ENCODE measurements around the gene BAZ2B.

GRCh38 chr2:157515266-157515860, 71.5 kb upstream of the CYTIP start:
- PRO-cap, 2 experiments: no peak in any of the 2 experiments

GRCh38 chr2:157741722-157742485, 113.2 kb upstream of the ACVR1C start:
- PRO-cap, 2 experiments: no peak in any of the 2 experiments

- PRO-cap, 2 experiments: no peak in any of the 2 experiments
These were observed 50.3 kb downstream of the ACVR1 start for GRCh38 chr2:157825776-157826230.

DNA sequence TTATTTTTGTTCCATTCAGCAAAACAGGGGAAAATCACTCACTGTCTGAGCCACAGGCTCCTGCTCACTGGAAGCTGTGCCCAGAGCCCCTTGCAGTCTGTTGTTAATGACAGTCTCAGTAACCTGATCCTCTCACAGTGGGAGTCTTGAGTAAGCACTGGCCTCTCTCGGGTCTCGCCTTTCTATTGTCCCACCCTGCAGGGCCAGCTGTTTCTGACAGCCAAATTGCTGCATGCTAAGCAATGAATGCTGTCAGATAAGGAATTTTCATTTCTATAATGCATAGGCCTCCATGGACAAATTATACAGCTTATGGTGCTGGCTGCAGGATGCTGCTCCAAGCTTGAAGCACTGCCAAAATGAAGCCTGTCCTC, 37.1 kb downstream of the ACVR1 start:
- PRO-cap, 2 experiments: no peak in any of the 2 experiments

DNA sequence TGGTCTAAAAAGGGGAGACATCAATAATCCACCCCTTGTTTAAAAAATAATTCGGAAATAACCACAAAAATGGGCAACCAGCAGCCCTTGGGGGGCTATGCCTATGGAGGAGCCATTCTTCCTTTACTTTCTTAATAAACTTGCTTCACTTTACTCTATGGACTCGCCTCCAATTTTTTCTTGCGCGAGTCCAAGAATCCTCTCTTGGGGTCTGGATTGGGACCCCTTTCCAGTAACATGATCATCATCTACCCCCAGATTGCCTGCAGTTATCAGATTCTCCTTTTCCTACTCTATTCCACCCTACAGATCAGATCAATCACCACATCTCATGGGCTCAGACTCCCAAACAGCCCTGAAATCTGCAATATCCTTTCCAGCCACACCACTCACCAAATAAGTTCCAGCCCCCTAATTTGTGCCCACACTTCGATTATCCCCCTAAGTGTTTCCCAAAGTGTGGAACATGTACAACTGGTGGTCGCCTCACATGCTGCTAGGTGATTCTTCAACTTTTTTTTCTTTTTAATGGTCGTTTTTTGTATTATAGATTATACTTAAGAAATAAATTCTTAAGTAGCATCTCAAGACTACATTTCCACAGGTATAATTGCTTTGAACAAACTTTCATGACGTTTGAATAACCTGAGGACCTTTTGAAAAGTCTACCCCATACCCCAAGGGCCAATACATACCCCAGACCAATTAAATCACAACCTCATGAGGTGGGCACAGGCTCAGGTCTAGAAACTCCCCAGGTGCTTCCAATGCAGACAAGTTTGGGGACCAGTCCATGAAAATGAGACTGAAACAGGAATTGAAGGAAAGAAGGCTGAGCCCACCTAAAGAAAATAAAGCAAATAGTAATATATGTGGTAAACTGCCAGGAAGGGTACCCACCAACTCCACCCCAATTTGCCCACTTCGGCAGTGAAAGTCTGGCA, 16.5 kb downstream of the ACVR1 start:
- PRO-cap, 2 experiments: no peak in any of the 2 experiments

- PRO-cap, 2 experiments: no peak in any of the 2 experiments
These were observed 23.1 kb upstream of the ACVR1 start for GRCh38 chr2:157899015-157899818.

DNA sequence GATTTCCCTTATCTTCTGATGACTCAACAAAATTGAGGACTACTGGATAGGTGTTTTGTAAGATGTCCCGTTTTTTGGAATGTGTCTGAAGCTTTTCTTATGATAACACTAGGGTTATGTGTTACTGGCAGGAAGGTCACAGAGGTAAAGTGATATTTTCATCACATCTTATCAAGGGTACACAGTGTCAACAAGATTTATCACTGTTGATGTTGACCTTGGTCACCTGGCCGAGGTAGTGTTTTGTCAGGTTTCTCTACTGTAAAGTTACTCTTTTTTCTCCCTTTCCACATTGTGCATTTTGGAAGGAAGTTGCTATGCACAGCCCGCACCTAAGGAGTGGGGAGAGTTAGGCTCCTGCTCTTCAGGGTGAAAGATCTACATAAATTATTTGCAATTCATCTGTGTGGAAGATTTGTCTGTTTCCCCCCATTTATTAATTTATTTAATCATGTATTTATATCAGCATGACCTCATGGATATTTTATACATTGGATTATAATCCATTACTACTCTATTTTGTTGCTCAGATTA, 44.7 kb upstream of the UPP2 start:
- PRO-cap, 2 experiments: no peak in any of the 2 experiments

DNA sequence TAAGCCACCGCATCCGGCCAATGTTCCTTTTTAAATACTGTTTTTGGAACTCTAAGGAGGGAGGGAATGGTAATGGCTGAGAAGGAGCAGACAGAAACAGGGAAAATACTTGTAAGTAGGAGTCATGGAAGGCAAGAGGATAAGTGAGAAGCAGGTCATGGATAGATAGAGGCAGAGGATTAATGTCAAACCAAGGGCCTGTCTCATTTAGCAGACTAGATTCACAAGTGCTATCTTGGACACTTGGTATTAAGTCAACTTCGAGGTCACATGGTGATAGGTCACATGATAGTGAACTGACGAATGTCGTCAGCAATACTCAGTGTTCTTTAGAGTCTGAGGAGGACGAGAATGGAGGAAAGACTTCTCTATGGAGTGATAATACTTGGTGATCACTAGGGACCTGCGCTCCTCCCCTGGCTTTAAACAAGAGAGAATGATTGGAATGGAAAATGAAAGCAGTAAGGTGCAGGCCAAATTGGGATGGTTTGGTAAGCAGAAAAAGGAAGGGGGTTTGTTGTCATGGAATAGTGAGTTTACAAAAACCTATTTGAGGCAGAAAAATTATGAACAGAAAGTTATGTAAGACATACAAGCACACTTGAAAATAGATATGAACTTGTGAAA, 141.7 kb downstream of the WDSUB1 start:
- PRO-cap, 2 experiments: no peak in any of the 2 experiments

DNA sequence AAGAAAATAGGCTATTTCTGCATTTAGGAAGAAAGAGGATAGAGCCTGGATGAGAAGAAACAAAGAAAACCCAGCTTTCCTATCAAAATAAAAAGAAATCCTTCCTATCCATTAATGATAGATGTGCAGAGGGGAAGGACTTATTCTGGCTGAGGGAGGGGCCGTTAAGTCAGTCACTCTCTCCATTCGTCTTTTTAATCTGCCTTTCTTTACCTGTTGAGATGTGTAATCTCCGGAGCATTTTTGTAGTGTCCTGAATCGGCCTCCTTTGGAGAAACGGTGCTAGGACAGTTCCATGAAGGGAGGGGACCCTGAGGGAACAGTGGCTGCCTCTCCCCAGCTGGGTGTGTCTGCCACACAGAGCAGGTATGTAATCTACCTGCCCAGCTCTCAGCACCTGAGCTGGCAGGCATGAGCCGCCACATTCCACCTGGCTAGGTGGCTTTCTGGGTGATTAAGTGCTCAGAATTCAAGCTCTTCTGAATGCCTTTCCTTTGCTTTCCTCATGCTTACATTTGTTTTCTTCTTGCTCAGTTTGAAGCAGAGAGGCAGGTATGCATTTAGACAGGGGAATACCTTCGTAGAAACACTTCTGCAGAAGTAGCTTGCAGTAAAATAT, 131.2 kb downstream of the WDSUB1 start:
- PRO-cap, 2 experiments: no peak in any of the 2 experiments

GRCh38 chr2:159211536-159212141, 74.9 kb downstream of the WDSUB1 start:
- PRO-cap, 2 experiments: no peak in any of the 2 experiments

DNA sequence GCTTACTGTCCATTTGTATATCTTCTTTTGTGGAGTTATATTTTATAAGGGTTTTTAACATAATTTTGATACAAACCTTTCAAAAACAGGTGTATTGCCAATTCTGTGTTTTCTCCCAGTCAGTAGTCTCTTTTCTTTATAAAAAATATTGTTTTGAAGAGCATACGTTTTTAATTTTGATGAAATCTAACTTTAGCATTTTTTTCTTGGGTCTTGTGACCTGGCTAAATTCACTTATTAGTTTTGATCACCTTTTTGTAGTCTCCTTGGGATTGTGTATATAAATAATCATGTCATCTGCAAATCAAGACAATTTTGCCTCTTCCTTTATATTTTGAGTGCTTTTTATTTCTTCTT, 22.0 kb upstream of the WDSUB1 start:
- PRO-cap, 2 experiments: no peak in any of the 2 experiments

DNA sequence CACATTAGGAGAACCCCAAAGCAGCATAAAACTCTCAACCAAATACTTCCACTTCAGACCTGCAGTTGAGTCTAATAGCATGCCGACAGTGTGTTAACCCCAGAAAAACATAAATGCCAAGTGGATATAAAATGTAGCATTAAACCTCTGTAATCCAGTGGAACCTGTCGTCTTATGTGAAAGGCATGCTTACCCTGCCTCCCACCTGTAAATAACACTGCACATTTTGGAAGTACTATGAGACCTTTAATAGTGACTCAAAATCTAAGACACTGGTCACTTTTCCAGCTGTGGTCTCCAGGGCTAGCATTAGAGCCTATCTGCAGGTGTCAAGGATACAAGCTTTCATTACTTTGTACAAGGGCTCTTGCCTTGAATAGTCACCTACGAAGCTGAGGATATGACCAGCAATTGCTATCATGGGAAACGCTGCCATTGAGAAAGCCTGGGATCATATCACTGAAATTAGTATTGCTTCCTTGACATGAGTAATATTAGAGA, 79.7 kb upstream of the WDSUB1 start:
- PRO-cap, 2 experiments: no peak in any of the 2 experiments

GRCh38 chr2:159385014-159385404, 98.5 kb upstream of the WDSUB1 start:
- PRO-cap, 2 experiments: no peak in any of the 2 experiments

DNA sequence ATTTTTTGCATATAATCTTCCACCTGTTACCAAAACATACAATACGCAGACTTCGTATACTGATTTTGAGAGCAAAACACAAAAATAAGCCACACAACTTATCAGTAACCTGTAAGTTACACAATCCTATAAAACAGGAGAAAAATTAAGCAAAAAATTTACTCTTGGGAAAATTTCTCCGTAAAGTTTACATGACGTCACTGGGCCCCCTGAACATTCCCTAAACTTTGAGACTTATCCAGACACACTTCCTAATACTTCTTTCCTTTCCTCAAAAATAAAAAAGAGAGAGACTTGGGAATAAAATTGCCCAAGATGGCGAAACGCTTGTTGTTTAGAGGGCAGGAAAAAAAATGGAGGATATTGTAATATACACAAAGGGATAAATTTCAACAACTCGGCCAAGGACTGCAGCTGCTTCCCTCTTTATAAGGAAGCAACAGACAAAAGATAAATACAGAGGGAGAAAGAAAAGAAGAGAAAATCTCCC, 1.6 kb downstream of the BAZ2B start:
- PRO-cap, 2 experiments: no peak in any of the 2 experiments

DNA sequence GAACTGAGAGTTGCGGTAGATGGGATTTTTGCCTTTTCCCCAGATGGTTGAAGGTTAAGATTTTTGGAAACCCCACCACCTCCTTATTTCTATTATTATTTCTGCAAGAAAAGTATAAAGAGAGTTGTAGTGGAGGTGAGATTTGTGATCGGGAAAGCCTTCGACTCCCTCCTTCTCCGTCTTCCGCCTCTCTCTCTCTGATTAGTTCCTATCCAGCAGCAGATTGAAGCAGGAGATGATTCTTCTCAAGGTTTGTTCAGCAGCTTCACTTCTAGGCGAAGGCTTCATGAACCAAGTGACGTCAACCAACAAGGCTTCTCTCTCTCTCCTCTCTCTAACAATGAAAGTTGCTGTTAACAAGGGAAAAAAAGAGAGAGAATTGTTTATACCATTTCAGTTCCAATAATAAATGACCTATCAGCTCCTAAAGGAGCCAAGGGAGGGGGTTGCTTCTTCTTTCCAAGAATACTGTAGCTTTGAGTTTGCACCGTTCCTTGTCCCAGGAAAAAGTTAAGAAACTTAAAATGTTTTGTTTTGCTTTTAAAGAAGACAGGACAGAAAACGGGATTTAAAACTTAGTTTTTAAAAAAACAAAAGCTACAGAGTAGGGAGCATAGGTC, at the start of gene BAZ2B:
Gene BAZ2B (minus strand): TSS at position 297 of the 620 bp plus-strand sequence.
- PRO-cap, 2 experiments: peak in 2 of 2 experiments; most common minus-strand start position 187 of the sequence (in 2)

- PRO-cap, 2 experiments: no peak in any of the 2 experiments
These were observed 8.9 kb downstream of the MARCHF7 start for GRCh38 chr2:159721132-159721712.

GRCh38 chr2:159738468-159738854, 26.2 kb downstream of the MARCHF7 start:
- PRO-cap, 2 experiments: no peak in any of the 2 experiments

GRCh38 chr2:159767302-159768278, 30.4 kb downstream of the CD302 start:
- PRO-cap, 2 experiments: no peak in any of the 2 experiments

DNA sequence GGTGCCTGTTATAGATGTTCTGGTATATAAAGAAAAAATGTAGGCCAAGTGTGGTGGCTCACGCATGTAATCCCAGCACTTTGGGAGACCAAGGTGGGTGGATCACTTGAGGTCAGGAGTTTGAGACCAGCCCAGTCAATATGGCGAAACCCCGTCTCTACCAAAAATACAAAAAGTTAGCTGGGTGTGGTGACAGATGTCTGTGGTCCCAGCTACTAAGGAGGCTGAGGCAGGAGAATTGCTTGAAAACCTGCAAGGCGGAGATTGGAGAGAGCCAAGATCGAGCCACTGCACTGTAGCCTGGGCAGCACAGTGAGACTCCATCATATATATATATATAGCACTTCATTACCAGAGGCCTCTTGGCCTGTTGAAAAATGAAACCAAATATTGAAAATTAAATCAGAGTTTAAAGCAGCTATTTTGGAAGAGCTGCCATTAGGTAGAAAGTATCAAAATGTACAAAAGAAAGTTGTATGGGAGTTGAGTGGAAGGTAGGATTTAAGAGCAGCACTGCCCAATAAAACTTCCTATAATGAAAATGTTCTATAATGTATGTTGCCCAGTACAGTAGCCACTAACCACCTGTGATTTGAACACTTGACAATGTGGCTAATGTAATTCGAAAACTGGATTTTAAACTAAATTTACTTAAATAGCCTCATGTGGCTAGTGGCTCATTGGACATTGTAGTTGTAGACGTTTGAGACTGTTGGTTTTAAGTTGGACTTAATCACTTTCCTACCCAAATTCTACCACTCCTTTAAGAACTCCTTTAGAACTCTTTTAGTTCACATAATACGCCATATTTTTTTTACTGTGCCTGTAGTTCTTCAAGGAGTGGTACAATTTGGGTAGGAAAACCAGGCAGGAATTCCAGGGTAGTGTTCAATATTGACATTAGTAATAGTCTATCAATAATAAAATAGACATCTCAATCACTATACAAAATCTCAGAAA, 28.4 kb downstream of the CD302 start:
- PRO-cap, 2 experiments: no peak in any of the 2 experiments

- PRO-cap, 2 experiments: no peak in any of the 2 experiments
These were observed 23.2 kb downstream of the CD302 start for GRCh38 chr2:159774560-159775380.

Data from monocyte (primary cell).